GM19239 (cell line): ENCODE measurements around the gene ALOX5AP.

GRCh38 chr13:29884466-29885151 lies 34.2 kb upstream of the UBL3 start:
- RRBS: no CpG with 5 or more reads among the region's 4 CpGs

DNA sequence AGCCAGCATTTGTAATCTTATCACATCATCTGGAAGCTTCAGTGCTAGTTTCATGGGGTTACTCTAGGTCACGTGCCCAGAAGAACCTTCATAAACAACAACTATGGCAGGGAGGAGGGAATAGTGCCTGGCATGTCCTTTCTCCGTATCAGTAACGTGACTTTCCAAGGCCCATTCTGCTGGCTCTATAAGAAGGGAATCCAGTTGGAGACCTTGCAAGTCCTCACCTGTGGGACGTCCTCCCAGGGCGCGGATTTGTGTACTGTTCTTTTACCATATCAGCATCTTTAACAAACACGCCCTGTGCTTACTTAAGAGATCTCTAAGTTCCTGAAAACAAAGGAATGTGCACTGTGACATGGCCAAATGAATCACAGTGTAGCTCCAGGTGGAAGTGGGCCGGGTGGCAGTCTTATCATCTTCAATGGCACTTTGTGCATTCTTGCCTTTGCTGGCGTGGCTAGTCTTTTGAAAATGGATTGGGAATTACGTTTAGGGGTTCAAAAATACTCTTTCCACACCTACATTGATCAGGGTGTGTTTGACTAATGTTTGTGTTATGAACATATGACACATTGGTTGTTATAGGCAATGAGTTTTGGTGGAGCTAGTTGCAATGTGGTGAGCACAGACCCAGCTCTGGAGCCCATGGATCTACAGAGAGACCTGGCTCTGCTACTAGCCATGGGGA lies 222.1 kb upstream of the UBL3 start:
- RRBS: no CpG with 5 or more reads among the region's 10 CpGs

DNA sequence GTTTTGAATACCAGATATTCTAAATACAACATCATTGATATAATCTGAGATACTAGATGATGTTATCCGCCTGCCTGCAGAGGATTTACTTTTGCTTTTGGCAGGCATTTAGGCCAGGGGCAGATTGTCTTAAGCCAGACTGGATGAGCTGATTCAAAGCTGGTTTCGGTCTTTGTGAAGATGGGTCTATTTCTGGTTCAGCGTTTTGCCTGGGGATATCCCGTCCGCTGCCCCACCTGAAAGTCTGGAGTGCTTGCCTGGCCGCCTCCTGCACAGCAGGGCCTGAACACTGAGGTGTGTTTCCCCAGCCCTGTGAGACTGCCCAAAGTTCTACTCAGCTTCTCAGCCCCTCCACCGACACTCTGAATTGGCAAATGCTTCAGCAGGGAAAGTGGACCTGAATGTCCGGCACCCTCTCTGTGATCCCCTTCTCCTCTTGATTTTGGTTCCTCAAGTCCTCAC lies 149.7 kb downstream of the KATNAL1 start:
- RRBS: no CpG with 5 or more reads among the region's 8 CpGs

- RRBS: no CpG with 5 or more reads among the region's 7 CpGs
Measured at GRCh38 chr13:30317862-30318712, 10.7 kb upstream of the KATNAL1 start.

DNA sequence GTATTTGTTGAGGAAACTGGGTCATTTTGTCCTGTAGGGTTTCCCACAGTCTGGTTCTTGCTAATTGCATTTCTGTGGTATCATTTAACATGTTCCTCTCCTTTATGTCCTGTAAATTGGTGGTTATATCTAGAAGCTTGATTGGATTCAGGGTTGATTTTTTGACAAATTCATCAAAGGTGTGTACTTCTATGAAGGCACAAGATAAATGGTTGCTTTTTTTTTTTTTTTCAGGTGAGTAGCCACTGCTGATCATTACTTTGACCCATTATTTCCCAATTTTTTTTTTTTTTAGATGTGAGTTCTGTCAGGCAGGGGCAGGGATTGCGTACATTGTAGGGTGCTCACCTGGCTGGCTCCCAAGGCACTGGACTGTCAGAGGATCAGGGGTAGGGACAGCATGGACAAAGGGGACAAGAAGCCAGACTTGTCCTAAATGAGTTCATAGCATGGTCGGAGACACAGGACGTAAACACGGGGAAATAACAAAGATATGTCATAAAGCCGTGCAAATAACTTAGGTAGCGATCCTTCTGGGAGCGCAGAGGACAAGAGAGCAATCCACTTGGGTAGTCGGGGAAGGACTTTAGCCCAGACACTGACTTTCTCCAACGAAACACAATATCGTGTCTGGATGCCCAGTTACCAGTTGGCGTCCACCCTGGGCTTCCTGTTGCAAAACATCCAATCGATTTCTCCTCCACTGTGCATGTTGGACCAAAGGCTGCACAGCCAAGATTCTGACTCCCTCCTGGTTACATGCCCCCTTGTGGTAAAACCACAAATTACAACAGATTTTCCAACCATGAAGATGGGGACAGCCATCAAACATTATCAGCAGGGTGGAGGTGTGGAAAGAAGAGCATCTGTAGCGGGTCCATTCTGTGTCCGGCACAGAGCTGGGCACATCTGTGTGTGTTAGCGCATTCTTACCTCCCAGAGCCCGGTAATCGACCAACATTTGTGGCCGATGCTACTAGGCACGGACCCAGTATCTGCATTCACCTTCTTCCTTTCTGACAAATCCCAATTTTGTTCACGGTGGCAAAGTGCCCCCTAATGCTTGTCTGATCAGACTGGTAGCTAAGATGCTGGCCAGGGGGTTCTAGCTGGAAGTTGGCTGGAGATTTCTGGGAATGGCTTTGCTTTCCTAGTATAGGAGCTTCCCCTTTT lies 27.5 kb upstream of the KATNAL1 start:
- RRBS: 80% methylated on average over 2 of the region's 20 CpGs

- RRBS: no CpG with 5 or more reads among the region's 15 CpGs
Measured at GRCh38 chr13:30421118-30421502, 1.2 kb upstream of the UBE2L5 start.

- RRBS: no CpG with 5 or more reads among the region's 6 CpGs
Measured at GRCh38 chr13:30463356-30463821, 2.3 kb downstream of the HMGB1 start.

DNA sequence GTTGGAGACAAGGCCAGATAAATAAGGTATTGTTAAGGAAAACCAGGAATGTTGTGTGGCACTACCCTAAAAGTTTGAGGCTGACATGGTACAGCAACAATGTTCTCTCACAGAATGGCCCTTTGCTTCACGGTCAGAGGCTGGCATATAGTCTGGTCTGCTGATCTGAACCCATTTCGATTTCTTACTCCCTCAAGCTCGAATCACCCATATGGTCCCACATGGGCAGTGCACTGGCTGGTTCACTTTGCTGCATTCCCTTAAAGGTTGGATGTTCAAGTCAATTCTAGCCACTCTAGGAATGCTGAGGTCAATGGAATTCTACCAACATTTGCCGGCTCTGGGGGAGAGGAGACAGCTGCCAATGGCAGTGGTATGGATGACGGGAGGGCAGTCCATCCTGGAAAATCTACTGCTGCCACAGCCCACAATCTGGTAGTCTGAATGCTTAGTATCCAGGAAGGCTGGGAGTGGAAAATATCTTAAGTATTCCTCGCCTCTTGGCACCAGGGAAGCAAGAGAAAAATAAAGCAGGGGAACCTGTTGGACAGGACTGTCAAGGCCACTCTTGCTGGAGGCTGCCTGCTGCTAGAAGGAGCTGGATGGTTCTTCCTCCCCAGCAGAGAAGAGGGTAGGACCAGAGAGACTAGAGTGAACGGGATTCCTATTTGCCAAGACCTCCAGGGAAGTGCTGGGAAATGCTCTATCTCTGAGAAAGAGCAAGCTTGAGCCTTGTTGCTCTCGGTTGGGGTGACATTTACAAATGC lies 20.5 kb upstream of the HMGB1 start:
- RRBS: no CpG with 5 or more reads among the region's 8 CpGs

- RRBS: no CpG with 5 or more reads among the region's 6 CpGs
Measured at GRCh38 chr13:30735209-30735830, at the start of gene ALOX5AP. Gene ALOX5AP, plus strand, starts transcription at chr13:30735543.

- RRBS: no CpG with 5 or more reads among the region's 12 CpGs
Measured at GRCh38 chr13:30824513-30825091, 81.5 kb upstream of the MEDAG start.

- RRBS: no CpG with 5 or more reads among the region's 4 CpGs
Measured at GRCh38 chr13:30855439-30855766, 50.7 kb upstream of the MEDAG start.

GRCh38 chr13:31372253-31372607 lies 172.5 kb downstream of the B3GLCT start:
- RRBS: no CpG with 5 or more reads among the region's 3 CpGs

DNA sequence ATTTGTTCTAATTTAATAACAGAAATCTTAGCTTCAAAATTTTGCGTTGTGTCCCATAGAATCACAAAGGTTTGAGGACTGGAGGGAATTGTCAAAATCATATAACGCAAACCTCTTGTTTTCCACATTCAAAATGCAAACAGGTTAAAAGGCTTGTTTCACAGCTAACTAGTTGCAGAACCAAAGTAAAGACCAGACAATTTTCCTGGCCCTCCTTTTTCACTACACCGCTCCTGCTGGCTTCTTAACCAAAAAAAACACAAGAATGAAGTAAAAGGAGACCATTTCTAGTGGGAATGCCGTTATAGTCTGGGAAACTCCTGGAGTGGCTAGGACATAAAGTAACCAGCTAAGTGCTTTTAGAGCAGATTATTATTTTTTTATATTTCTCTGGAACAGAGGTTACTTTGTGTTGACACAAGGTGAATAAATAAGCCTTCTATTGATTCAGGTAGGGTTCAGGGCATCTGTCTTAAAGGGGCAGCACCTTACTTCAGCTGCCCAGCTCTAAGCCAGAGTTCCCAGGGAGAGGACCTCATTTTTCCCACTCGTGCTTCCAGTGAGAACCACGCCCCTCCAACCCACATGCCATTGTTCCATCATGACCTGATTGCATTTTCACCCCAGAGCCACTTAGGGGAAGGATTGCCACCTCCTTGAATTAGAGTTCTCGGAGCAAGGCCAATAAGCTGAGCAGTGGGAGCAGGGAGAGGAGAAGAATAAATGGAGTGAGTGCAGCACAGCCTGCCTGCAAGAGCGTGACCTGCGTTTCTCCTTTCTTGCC lies 104.5 kb upstream of the FRY start:
- RRBS: no CpG with 5 or more reads among the region's 9 CpGs

- RRBS: no CpG with 5 or more reads among the region's 17 CpGs
Measured at GRCh38 chr13:32253837-32254751, 61.1 kb downstream of the ZAR1L start.

DNA sequence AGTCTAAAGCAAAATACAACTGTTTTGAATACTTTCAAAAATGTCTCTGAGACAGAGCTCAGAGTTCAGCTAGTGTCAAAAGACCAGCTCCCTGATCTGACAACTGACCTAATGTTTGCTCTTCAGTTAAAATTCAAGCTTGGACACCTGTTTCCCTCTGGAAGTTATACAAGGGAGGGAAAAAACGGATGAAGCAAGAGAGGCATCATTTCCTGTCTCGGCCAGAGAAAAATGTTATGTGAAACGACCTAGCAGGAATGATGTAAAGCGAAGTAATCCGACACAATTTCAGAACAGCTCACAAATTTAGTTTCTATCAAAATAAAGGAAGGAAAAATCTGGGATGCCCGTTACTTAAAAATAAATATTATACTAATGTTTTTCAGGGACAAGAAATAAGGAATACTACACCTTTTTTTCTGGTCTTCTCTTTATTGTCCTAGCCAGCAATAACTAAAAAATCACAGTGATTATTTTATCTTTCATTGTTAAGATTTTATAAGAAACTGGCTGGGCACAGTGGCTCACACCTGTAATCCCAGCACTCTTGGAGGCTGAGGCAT lies 59.3 kb downstream of the ZAR1L start:
- RRBS: no CpG with 5 or more reads among the region's 6 CpGs

- RRBS: no CpG with 5 or more reads among the region's 4 CpGs
Measured at GRCh38 chr13:32414416-32415016, 13.4 kb downstream of the N4BP2L1 start.

DNA sequence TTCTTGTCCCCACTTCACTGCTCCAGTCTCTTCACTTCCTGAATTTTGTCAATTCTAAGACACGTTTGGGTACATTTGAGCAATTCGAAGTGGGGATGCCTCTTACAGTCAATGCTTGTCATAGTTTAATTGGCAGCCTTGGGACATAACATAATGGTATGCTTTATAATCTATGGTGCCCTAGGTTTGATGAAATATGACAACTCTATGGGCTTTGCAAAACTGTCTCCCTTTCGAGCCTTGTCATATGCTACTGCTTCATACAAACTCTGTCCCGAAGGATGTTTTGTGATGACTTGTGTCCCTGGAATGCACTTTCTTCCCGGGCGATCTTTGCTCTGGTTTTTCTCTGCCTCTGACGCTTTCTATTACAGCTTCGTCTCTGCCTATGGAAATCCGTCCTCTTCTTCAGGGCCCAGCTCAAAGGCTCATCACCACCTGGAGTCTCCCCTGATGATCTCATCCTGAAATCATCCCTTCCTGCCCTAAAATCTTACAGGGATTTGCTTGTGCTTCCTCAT lies 191.6 kb upstream of the KL start:
- RRBS: no CpG with 5 or more reads among the region's 9 CpGs

DNA sequence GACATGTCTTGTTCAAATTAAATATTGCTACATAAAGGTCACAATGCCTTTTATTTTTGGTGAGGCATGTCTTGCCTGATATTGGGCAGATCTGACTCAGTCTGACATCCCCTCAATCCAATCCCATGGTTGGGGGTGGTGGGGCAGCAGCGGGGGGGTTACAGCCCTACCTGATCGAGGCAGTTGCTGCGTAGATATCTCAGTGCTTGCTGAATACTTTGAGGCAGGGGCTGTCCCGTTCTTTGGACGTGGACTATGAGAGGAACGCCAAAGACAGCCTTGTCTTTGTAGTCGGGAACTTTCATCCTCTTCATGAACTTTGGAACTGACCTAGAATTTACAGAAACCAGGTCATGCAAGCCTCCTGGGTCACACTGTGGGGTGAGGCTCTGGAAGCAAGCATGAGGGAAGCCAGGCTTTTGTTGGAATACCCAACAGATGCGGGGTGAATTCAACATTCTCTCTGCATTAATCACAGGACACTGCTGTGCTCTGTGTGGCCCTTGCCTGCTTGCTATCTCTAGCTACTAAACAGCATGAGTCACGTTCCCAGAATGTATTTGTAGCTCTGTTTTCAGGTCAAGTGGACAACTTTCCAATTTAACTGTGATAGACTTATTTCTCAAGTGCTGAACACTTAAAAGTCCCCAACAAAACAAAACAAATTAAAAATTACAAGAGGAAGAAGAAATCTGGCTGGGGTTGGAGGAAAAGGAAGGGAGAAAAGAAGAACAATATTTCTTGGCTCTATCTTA lies 109.9 kb downstream of the KL start:
- RRBS: no CpG with 5 or more reads among the region's 9 CpGs

DNA sequence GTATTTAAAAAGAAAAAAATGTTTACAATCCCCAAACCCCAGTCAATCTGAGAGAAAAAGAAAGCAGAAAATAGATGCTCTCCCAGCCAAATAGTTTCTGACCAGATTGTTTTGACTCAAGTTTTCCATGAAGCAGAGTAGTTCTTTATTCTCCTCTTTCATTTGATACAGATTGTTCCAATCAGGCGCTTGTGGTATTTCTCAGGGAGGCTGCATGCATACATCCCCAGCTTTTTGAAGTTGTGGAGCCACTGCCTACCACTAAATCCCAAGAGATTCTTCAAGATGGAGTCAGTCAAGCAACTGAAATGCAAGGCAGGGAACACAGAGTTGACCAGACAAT lies 110.5 kb downstream of the STARD13 start:
- RRBS: no CpG with 5 or more reads among the region's 1 CpG

DNA sequence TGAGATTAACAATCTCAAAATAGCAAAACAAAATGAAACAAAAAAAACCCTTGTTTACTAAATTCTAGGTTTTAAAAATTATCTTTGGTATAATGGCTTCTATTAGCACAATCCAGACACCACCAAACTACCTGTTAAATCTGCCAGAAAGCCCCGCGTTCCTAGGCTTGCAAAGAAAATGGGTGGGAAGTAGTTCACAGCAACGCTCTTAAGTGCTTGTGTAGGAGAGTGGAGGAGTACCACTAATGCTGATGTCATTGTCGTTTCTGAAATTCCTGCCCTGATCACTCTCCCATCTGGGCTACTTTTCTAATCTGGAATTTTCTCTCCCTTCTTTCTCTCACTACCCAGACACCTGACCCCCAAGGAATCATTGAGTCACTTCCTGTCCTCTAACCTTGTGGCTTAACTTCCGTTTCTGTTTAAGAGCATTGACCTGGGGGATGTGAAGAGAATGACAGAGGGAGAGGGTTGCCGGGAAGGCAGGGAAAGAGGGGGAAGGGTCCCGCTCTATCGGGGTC lies 98.8 kb downstream of the STARD13 start:
- RRBS: no CpG with 5 or more reads among the region's 8 CpGs